ENCODE measurements around the genes ORM1 and TEX48.

- RAMPAGE, long total RNA: no peak
- RRBS: no CpG with 5 or more reads among the region's 6 CpGs
Observed at GRCh38 chr9:112737667-112738146, 12.9 kb upstream of the SNX30 start.

DNA sequence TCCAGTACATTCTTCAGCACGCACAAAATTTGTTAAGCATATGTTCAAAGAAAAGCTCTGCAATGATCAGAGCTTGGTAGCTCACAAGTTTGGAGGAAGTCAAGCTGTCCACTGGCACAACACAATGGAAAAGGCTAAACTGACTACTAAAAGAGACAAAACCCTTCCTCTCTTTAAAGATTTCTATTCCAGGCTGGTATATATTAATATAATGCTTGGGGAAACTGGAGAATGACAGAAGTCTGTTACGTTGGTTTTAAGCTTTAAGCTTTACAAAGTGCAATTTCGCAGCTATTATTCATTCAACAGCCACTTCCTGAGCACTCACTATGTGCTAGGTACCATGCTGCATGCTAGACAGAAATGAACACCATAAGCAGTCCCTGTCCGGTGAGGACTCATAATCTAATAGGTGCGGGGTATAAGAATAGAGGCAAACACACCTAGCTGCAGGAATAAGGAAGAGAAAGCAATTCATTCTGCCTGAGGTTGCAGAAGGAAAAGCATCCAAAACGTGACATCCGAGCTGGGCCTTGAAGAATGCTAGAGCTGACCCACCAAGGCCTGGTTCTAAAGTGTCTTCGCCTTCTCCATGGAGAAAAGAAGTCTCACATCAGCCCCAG lies 719 bp downstream of the FKBP15 start:
- RAMPAGE, long total RNA: no peak
- RRBS: no CpG with 5 or more reads among the region's 8 CpGs

- RAMPAGE, long total RNA: no peak
- RRBS: no CpG with 5 or more reads among the region's 2 CpGs
Observed at GRCh38 chr9:113380825-113381385, 4.1 kb upstream of the HDHD3 start.

- RAMPAGE, long total RNA: no peak
- RRBS: no CpG with 5 or more reads among the region's 2 CpGs
Observed at GRCh38 chr9:113395252-113395630, 5.8 kb downstream of the ALAD start.

- RAMPAGE, long total RNA: no peak
- RRBS: 42% methylated on average over 3 of the region's 12 CpGs
Observed at GRCh38 chr9:113548049-113549173, 84.9 kb downstream of the RGS3 start.

DNA sequence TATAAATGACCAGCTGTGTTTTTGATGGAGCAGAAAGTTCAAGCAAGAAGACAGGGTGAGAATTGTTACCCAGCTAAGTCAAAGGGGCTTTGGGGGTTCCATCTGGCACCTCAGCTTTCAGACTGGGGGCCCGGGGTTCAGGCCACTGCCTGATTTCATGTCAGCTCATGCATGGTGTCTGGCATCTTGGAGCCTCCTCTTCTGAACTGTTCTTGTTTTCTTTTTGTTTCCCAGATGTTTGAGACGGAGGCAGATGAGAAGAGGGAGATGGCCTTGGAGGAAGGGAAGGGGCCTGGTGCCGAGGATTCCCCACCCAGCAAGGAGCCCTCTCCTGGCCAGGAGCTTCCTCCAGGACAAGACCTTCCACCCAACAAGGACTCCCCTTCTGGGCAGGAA lies 119.7 kb downstream of the RGS3 start:
- RAMPAGE, long total RNA: no peak
- RRBS: no CpG with 5 or more reads among the region's 3 CpGs

DNA sequence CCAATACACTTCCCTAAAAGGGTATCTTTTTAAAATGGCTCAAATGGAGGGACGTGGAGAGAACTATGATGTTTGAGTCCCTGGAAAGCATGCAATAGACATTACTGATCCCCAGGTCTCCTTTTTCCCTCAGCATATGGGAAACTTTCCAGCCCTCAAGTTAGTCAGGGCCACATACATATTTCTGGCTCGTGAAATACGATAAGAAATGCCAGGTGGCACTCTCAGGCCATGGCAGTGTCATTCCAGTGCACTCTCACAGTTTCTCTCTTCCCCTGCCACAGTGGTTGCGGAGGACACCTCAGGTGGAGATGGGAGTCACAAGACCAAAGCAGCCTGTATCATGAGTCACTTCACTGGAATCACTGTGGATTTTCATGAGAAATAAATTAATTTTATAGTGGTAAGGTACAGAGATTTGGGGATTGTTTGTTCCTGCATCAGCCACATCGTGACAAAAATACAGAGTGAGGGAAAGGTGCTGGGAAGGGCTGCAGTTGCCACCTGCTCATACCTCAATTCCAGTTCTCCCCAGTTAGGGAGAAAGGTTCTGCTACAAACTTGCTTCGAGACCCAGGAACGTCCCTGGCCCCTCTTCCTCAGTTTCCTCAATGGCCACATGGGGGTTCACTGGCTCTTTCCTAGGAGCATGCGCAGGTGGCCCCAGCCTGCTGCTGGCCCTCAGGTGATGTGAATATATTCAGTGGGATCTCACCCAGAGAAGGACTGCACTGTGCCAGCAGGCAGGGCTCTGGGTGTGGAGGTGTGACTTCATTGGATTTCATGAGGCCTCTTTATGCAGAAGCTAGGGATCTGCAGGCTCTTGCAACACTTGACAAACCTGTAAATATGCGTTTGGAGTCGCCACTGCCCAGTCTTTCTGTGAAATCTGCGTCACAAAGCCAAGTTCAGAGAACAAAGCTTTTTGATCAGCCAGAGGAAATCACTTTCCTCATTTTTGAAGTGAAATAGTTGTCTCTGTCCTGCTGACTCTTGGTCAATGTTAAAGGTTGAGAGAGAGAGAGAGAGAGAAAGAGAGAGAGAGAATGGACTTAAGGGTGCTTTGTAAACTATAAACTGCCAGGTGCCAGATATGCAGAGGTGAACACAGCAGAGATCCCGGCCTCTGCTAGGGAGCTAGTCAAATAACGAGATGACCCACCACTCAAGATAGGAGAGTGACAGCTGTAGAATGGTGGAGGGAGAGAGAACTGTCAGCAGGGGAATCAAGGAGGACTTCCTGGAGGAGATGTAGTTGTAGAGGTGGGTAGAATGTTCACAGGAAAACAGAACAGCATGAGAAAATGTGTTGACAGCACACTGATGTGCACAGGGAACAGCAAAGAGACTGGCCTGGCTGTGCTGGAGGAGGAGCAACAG lies 167.4 kb upstream of the ZNF618 start:
- RAMPAGE, long total RNA: no peak
- RRBS: no CpG with 5 or more reads among the region's 13 CpGs

DNA sequence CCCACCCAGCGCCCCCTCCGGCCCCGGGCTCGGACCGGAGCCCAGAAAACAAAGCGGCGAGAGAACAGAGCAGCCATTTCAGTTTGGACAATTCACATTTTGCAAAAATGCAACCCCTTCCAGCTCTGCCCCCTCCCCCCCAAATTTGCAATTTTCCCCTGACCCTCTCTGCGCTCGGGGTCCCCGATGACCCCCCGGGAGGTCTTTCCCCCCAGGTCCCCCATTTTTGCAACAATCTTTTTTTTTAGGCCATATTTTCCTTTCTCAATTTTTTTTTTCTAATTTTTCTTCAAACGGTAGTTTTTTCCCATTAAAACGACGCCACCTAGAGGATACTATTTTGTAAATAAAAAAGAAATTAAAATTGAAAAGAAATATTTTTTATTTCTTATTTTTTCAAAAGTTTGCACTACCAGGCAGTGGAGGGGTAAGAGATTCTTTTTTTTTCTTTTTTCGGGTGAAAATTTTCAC lies 562 bp downstream of the ZNF618 start:
- RAMPAGE, long total RNA: no peak
- RRBS: 0% methylated on average over 2 of the region's 15 CpGs

DNA sequence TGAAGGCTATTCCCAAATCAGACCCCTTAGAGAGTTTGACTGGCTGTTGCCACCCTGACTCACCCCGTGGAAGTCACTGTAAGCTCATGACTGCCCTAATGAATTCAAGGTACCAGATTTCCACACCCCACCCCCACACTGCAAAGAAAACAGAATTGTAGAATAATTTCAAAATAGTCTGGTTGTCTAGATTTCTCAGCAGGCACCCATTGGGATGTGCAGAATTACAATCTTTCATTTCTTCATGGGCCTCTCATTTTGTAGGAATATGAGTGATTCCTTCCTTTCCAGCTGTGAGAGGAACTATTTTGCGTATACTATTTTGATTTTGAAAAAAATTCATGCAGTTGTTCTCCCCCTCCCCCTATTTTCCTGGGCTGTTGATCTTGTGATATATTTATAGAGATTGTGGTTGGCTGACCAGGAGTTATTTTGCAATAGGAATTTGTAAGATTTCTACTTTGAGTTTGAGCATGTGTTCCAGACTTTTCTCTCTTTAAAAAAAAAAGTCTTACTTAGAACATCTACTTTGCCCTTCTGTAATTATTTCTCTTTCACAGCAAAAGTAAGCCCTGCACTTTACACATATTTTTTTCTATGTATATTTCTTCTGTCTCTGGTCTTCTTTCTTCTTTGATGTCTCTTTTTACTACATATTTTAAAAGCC lies 79.2 kb downstream of the ZNF618 start:
- RAMPAGE, long total RNA: no peak
- RRBS: no CpG with 5 or more reads among the region's 2 CpGs

DNA sequence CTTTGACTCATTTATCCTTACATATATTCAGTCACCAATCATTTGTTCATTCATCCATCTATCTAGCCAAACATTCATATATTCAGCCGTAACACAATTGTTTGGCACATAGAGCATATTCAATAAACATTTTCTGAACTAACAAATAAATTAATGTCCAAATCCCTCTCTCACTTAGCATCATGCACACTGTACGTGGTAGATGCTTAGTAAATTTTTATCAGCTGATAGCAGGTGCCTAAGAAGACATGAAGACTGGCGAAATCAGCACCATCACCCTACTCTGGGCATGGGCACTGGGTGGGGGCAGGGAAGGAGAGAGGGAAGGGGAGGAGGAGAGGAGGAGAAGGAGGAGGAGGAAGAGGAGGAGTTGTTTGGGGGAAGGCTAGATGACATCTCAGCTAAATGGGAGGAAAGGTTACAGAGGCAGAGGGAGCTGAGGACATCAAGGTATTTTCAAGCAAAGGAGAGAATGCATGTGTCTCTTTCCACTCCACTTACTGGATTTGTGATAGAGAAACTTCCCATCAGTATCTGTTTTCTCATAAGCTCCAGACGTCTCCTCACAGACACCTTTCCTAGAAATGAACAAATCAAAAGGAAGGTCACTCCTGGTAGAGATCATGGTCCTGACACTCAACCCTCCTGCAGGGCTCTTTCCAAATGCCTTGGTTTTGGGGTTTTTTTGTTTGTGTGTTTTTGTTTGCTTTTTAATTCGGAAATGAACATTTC lies 3.5 kb downstream of the AMBP start:
- RAMPAGE, long total RNA: no peak
- RRBS: no CpG with 5 or more reads among the region's 5 CpGs

GRCh38 chr9:114092540-114092858 lies 6.6 kb downstream of the KIF12 start:
- RAMPAGE, long total RNA: no peak
- RRBS: no CpG with 5 or more reads among the region's 3 CpGs

GRCh38 chr9:114107771-114108397 lies 8.8 kb upstream of the KIF12 start:
- RAMPAGE, long total RNA: no peak
- RRBS: 2% methylated on average over 6 of the region's 20 CpGs

DNA sequence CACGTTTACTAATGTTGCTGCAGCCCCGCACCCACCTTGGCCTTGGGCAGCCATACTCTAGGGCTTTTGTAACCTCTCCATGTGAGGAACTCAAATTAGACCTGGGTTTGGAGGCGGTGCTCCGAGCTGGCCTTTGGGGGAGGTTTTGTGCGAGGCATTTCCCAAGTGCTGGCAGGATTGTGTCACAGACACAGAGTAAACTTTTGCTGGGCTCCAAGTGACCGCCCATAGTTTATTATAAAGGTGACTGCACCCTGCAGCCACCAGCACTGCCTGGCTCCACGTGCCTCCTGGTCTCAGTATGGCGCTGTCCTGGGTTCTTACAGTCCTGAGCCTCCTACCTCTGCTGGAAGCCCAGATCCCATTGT lies at the start of gene ORM1:
TSS of gene ORM1 (plus strand) at position 266 of the 368 bp plus-strand sequence.
- RAMPAGE, long total RNA: no peak
- RRBS: no CpG with 5 or more reads among the region's 8 CpGs

GRCh38 chr9:114344654-114345151 lies 15.0 kb downstream of the ORM2 start:
- RAMPAGE, long total RNA: no peak
- RRBS: no CpG with 5 or more reads among the region's 4 CpGs

DNA sequence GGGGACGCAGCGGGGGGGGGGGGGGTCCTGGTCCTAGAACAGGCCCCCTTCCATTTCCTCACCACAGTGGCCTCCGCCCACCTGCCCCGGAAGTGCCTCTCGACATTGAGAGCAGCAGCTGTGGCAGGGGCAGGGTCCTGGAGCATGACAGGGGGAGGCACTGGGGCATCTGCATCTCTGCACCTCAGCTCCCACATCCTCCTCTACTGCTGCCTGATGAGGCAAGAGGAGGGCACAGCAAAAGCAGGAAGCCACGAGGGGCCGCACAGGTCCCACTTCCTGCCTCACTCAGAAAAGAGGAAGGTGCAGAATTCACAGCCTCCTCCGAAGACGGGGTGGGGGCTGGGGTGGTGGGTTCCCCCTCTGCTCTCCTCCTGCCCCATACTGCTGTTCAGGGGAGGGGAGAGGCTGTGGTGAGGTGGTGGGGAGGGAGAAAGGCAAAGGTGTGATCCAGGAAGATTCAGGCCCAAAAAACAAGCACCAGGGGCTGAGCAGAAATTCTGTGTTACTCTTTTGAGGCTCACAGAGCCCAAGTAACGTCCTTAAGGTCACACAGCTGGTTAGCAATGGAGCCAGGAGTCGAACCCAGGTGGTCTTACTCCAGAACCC lies 14.7 kb downstream of the AKNA start:
- RAMPAGE, long total RNA: no peak
- RRBS: no CpG with 5 or more reads among the region's 11 CpGs

DNA sequence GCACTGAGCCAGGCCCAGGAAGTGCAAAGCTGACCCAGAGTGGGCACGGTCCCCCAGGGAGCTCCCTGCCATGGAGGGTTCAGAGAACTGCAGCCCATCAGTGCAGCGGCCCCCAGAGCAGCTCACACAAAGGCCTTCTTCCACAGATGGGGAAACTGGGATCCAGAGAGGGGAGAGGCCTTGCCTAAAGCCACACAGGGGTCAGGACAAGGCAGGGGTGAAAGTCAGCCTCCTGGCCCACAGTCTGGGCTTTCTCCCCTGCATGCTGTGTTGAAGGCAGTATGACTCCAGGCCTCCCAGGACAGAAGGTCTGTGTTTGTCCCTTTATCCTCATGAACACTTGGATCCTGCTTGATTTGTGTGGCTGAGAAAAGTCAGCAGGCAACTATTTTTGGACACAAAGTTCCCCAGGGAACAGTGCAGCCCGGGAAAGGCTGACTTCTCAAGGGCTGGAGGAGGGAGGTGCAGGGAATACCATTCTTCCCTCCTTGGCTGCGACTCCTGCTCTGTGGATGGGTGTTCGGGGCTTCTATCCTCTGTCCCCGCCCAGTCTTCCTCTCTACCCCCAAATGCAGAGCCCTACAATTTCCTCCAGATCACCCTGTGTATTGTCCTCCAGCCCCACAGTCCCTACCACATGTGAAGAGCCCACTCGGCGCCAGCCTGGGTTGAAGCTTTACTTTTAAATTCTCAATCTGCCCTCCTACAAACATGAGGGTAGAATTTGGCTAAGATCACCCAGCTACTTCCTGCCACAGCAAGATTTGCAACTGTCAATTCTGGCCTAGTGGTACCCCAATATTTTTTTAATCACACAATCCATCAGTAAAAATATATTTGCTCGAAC lies 4.2 kb downstream of the AKNA start:
- RAMPAGE, long total RNA: no peak
- RRBS: no CpG with 5 or more reads among the region's 9 CpGs

DNA sequence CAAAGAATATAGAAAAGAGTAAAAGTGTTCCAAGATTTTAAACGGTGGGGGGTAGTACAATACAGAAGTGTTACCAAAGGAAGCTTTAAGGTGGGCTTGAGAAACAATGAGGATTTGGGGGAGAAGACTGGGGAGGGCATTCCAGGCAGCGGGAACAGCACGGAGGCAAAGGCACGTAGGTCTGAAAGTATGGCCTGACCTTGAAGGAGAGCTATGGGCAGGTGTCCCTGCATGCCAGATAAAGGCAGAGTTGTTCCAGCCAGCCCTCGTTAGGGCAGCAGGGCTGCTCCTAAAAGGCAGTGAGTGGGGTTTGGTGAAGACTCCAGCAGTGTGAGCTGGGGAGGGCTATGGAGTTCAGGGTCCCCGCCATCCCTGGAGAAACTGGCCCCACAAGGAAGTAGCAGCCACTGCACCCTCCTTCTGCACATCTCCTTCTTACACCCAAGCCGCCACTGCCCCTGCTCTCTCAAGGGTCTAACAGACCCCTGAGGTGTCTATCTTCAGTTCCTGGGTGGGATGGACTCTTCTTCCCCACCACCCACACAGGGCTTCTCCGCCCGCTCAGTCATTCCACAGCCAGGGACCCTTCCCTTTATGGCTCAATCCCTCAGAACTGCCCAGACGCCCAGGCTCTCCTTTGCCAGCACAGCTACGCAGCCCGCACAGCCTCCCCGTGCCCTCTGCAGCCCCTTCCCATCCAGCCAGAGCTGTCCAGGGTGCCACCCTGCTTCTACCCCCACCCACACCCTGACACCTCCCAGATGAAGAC lies 1.4 kb downstream of the AKNA start:
- RAMPAGE, long total RNA: no peak
- RRBS: no CpG with 5 or more reads among the region's 13 CpGs

- RAMPAGE, long total RNA: no peak
- RRBS: no CpG with 5 or more reads among the region's 2 CpGs
Observed at GRCh38 chr9:114390019-114390295, 2.2 kb upstream of the AKNA start.

DNA sequence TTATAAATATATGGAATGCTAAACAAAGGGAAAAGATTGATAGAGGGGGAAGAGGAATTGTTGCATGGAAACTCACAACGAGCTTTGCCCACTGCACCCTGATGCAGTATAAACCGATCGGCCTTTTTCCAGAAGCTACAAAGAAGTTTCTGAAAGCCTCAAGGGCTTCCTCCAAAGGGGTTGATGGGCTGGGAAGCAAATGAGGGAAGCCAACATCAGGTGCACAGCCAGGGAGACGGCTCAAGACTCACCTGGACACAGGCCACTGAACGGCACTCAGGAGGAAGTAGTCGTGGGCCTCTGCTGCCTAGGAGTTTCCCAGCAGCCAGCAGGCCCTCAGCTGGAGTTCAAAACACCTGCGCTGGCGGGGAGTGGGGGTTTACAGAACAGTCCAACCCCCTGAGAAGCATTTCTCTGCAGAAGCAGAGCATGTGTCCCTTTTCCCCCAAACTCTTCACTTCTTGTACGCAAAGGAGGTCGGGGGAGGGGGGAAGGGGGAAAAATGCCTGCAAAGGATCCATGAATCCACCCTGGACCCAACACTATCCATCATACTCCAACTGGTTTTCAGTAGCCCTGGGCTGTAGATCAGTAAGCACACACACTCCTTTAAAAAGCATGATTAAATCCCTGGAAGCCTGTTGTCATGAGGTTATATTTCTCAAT lies 2.3 kb downstream of the WHRN start:
- RAMPAGE, long total RNA: no peak
- RRBS: no CpG with 5 or more reads among the region's 10 CpGs

GRCh38 chr9:114681791-114682358 lies at the start of gene TEX48:
TSS of gene TEX48 (minus strand) at chr9:114682192.
- RAMPAGE, long total RNA: no peak
- RRBS: no CpG with 5 or more reads among the region's 8 CpGs